Vagina (tissue), 1 donor: ENCODE results near the genes IFNA5, IFNA13 and IFNA1.

DNA sequence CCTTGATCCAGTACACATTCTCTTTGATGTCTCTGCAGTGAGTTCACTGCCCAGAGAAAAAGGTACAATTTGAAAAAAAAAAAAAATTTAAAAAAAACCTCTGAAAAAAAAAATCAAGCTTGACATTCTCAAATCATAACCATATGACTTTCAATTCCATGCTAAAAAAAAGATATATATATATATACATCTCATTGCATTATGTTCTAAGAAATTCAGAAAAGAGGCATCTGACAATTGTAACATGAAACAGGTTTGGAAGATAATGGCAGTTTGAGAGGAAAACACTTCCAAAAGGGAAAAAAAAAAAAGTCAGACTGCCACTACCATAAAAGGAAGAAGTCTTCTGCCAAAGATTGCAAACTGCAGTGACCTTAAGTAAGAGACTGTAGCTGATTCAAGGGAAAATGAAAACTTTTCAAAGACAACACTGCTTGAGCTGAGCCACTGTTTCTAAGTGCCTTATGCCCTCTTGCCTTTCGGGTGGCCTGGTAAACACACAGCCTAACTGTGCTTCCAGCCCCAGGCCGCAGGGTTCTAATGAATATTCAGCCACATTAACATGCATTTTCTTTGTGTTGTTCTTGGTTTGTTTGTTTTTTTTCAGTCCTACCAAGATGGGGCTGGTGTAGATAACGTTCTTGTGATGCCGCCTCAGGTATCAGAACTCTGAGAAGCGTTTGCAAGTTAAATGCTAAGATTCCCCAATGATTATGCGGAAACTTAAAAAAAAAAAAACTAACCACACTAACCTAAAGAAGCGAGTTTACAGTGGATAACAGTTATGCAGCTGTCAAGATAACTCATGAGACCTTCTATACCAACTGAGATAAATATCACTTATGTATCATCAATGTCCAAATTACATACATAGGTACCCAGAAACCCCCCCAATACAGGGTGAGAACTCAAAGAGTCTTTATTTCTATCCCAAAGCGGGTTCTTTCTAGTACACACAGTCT is 354.5 kb downstream of the BNC2 start:
- PRO-cap: no peak
- RAMPAGE, long total RNA: no peak

DNA sequence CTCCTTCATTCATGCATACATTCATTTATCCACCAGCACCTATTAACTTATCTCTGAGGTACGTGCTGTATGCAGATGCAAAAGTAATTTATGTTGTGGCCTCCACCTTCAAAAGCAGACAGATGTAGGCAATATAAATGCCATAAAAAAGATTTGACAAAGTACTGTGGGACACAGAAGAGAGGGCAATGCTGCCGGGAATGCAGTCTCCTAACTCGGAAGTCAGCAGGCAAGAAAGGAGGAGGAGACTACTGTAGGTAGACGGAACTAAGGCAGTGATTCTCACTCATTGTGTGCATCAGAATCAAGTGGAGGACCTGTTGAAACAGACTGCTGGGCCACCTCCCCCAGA is 310.7 kb downstream of the BNC2 start:
- PRO-cap: no peak
- RAMPAGE, long total RNA: no peak

- PRO-cap: bidirectional peak, plus-strand start at chr9:16871443, minus-strand start at chr9:16871499
- RAMPAGE, long total RNA: no peak
These were observed 759 bp upstream of the BNC2 start for GRCh38 chr9:16871297-16871561.

- PRO-cap: no peak
- RAMPAGE, long total RNA: no peak
These were observed 25.8 kb downstream of the SH3GL2 start for GRCh38 chr9:17604696-17605012.

- PRO-cap: no peak
- RAMPAGE, long total RNA: no peak
These were observed 326.7 kb downstream of the SH3GL2 start for GRCh38 chr9:17905518-17906044.

DNA sequence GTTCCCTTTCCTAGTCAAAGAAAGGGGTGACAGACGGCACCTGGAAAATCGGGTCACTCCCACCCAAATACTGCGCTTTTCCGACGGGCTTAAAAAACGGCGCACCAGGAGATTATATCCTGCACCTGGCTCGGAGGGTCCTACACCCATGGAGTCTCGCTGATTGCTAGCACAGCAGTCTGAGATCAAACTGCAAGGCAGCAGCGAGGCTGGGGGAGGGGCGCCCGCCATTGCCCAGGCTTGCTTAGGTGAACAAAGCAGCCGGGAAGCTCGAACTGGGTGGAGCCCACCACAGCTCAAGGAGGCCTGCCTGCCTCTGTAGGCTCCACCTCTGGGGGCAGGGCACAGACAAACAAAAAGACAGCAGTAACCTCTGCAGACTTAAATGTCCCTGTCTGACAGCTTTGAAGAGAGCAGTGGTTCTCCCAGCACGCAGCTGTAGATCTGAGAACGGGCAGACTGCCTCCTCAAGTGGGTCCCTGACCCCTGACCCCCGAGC is 295.7 kb upstream of the ADAMTSL1 start:
- PRO-cap: no peak
- RAMPAGE, long total RNA: no peak

- PRO-cap: bidirectional peak, plus-strand start at chr9:18490879, minus-strand start at chr9:18490764
- RAMPAGE, long total RNA: no peak
These were observed 16.6 kb downstream of the ADAMTSL1 start for GRCh38 chr9:18490340-18491170.

GRCh38 chr9:19116115-19116801 is 11.0 kb downstream of the PLIN2 start:
- PRO-cap: no peak
- RAMPAGE, long total RNA: no peak

- PRO-cap: no peak
- RAMPAGE, long total RNA: no peak
These were observed 4.9 kb downstream of the PLIN2 start for GRCh38 chr9:19122247-19123011.

DNA sequence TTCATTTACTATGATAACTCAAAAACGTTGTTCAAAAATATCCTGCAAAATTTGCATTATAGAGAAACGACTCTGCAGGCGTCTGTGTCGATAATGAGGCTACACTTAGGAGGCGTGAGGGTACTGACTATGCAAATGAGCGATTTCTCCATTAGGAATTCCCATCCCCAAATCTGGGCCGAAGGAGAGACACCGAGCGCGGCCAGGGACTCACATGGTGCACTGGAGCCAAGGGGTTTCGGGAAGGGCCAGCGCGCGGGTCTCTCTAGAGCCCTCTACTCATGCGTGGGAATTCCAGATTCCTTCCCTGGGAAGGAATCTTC is 830 bp upstream of the DENND4C start:
- PRO-cap: no peak
- RAMPAGE, long total RNA: no peak

- PRO-cap: no peak
- RAMPAGE, long total RNA: no peak
These were observed 48.2 kb downstream of the ACER2 start for GRCh38 chr9:19457036-19457395.

GRCh38 chr9:20028603-20029206 is 239.9 kb upstream of the SLC24A2 start:
- PRO-cap: no peak
- RAMPAGE, long total RNA: no peak

- PRO-cap: no peak
- RAMPAGE, long total RNA: start-site peak on the minus strand at chr9:20552038-20552120, 7 reads
These were observed 70.5 kb downstream of the MLLT3 start for GRCh38 chr9:20551840-20552206.

DNA sequence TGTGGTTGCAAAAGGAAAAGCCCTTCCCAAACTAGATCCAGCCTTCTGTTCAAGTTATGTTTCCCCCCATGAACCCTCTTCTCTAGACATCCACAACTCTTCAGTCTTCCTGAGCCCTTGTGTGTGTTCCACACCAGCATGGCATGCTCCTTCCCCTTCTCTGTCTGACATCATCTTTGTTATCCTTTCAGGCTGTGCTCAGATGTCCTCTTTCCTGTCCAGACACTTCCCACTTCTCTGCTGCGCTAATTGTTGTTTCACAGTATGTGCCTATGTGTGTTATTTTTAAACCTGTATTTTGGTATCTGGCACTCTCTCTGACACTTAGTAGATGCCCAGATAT is 38.1 kb downstream of the FOCAD start:
- PRO-cap: no peak
- RAMPAGE, long total RNA: no peak

DNA sequence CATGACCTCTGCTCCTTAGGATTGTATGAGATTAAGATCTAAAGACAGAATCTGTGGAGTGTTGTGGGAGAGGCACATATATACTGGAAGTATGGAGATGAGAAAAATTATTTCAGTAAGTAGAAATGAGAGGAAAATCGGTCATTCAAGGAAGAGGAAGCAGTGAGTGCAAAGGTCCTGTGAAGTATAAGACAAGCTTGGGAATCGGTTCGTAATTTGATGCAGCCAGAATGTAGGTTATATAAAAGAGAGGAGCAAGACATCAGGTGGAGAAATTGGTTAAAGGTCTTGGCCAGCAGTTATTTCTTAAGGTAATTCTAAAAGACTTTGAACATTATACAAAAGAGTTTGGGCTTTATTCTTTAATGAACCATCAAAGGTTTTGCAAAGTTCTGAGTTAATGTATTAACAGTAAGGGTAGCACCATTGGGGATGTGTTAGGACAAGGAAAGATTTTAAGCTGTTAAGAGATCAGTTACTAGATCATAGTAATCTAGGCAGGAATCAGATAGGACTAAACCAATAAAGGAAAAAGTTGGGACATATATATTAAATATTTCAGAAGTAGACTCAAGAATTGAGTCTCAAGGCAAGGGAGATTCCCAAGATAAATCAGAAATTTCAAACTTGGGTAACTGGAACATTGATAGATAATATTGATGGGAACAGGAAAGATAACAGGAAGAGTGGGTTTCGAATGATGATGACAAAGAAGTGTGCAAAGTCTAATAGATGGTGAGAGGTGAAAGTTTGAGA is 129.1 kb downstream of the HACD4 start:
- PRO-cap: no peak
- RAMPAGE, long total RNA: no peak

DNA sequence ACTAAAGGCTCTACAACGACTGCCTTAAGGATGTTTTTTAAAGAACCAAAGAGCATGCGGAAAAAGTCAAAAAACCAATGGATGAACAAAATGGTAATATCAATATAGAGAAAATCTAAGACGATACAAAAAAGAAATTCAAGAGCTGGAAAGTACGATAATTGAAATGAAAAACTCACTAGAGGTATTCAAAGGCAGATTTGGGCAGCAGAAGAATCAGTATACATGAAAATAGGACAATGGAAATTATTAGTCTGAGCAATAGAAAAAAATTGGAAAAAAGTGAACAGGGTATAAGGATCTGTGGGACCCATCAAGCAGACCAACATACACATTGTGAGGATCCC is 30.3 kb downstream of the HACD4 start:
- PRO-cap: no peak
- RAMPAGE, long total RNA: start-site peak on the plus strand centred at position 154 of the sequence, 483 bp wide, 11 reads

- PRO-cap: no peak
- RAMPAGE, long total RNA: no peak
These were observed at the start of gene IFNA5 for GRCh38 chr9:21305056-21305676. TSS of gene IFNA5 (minus strand) at chr9:21305313.

DNA sequence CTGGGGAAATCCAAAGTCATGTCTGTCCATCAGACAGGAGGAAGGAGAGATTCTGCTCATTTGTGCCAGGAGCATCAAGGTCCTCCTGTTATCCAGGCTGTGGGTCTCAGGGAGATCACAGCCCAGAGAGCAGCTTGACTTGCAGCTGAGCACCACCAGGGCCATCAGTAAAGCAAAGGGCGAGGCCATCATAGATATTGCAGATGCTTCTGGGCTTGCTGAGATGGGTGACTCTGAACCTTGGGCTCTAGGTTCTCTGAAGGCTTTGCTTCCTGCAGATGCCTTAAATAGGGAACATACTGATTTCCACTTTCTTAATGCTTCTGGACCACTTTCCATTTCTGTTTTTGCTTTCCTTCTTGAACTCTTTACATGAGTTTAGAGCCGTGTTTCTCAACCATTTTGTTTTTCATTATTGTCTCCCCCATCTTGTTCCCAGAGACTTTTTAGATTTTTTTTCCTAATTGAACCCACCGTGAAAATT is at the start of gene IFNA13:
TSS of gene IFNA13 (minus strand) at position 239 of the 484 bp plus-strand sequence.
- PRO-cap: no peak
- RAMPAGE, long total RNA: no peak

DNA sequence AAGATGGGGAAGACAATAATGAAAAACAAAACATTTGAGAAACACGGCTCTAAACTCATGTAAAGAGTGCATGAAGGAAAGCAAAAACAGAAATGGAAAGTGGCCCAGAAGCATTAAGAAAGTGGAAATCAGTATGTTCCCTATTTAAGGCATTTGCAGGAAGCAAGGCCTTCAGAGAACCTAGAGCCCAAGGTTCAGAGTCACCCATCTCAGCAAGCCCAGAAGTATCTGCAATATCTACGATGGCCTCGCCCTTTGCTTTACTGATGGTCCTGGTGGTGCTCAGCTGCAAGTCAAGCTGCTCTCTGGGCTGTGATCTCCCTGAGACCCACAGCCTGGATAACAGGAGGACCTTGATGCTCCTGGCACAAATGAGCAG is at the start of gene IFNA1:
TSS of gene IFNA1 (plus strand) at position 174 of the 379 bp plus-strand sequence.
- PRO-cap: no peak
- RAMPAGE, long total RNA: no peak

GRCh38 chr9:21688315-21688662 is 114.1 kb upstream of the MTAP start:
- PRO-cap: no peak
- RAMPAGE, long total RNA: no peak